A172 (cell line): ENCODE results near the genes CD160 and LIX1L.

- RAMPAGE, long total RNA, result no peak
Measured at GRCh38 chr1:120415421-120416064, 708 bp downstream of the NBPF8 start.

GRCh38 chr1:120464206-120464696 lies 49.4 kb downstream of the NBPF8 start:
- RAMPAGE, long total RNA, result no peak

- RAMPAGE, long total RNA, result no peak
Measured at GRCh38 chr1:120850182-120851060, 39.1 kb upstream of the PPIAL4A start.

DNA sequence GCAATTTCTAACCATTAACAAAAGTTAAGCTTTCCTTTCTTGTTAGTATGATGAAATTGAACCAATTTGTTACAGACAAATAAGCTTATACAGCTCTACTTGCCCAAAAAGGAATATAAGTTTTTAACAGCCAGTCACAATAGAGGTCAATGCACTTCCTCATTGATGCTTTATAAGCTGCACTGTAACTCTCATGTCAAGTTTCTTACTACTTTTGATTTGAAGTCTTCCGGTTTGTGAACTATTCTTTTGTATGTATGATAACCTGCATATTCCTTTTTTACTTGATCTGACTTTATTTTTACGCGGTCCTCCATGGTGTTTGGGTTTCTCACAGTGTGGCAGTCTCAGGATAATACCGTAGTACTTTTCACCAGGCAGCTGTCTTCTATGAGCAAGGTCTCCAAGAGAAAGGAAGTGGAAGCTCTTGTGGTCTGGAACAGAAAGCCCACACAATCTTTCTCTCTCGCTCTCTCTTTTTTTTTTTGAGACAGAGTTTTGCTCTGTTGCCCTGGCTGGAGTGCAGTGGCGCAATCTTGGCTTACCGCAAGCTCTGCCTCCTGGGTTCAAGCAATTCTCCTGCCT lies 331.6 kb downstream of the SRGAP2C start:
- RAMPAGE, long total RNA, result no peak

GRCh38 chr1:143661444-143662202 lies 244.2 kb downstream of the H3-7 start:
- RAMPAGE, long total RNA, result no peak

- RAMPAGE, long total RNA, result no peak
Measured at GRCh38 chr1:143691295-143691705, 214.5 kb downstream of the H3-7 start.

GRCh38 chr1:143735789-143736914 lies 169.6 kb downstream of the H3-7 start:
- RAMPAGE, long total RNA, result no peak

GRCh38 chr1:144250055-144250507 lies 123.4 kb downstream of the PPIAL4E start:
- RAMPAGE, long total RNA, result no peak

GRCh38 chr1:144460694-144460973 lies 835 bp downstream of the NBPF15 start:
- RAMPAGE, long total RNA, result no peak

DNA sequence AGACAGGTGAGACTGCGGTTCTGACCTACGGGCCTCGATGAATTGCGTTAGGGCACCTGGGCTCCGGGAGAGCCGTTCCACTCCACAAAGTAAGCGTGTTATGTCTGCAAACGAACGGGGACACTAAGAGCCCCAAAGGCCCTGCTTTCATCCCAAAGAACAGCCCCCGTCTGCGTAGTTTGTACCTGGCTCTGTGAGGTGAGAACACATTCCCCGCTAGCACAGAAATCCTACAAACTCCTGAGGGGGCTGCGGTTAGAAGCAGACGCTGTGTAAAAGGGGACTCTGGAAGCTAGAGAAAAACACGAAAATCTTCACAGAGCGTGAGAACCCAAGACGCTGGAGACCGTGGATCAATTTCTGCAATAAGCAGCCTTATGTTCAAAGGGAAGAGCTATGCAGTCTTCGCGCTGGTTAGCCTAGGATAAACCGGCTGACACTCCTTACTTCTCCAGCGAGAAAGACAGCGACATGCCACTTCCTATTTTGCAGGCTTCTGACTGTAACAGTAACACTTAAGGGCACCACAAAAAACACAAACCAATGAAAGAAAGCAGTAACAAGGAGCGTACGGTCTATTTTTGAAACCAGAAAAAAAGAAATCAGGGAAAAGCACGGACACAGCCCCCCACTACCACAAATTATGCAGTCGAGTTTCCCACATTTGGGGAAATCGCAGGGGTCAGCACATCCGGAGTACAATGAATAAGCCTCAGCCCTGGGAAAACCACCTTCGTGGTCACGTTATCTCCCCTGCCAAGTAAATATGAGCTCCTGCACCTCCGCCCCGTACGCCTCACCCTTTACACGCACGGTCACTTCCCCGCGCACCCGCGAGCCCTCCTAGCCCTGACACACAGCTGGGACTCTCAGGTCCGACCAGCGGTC lies 41.3 kb upstream of the PPIAL4F start:
- RAMPAGE, long total RNA, result no peak

GRCh38 chr1:145156741-145157274 lies 61.0 kb downstream of the FAM72D start:
- RAMPAGE, long total RNA, result no peak

DNA sequence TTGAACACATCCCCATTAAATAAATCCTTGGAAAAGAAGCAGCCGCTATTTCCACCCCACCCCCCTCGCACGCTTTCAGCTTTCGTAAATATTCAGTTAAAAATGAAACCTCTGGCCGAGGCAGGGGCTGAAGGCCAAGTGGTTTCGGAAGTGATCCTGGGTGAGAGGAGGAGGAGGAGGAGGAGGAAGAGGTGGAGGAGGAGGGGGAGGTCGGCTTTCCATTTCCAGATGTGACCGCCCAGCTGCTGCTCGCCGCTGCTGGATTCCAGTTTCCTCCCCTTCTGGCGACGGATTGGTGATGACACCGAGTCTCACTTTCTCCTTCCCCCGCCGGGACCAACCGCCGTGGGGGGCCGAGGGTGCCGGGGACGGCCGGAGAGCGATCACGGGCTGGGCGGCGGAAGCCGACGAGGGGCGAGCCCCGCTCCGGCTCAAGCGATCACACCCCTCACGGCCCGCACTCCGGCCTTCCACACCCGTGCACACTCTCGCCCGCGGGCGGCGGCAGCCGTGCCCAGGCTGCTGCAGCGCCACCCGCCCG lies 26.2 kb downstream of the PPIAL4D start:
- RAMPAGE, long total RNA, result no peak

DNA sequence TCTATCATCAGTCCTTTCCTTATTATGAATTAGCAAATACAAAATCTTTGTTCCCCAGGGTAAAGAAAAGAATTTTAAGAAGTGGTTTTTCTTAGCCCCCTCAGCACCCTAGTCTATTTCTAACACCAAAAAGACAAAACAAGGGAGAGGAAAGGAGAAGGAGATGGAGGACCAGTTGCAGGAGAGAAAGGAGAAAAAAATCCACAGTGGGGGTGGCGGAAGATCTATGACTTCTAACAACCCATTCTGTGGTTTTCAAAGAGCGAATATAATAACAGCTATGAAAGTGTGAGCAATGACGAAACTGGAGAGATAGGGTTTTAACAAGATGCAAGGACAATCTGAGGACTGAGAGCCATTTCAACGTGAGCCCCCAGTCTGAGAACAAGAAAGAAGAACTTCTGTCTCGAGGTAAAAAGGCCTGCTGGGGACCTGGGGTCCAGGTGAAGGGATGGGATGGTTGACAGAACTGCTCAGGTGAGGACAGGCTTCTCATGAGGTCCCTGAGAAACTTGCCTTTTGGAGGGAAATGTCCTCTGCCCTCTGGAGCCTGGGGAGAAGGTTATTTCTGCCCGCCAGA lies at the start of gene CD160:
Gene CD160, plus strand, starts transcription at position 351 of the 580 bp plus-strand sequence.
- RAMPAGE, long total RNA, result no peak

- RAMPAGE, long total RNA, result no peak
Measured at GRCh38 chr1:145773710-145774382, 50.0 kb downstream of the RNF115 start.

DNA sequence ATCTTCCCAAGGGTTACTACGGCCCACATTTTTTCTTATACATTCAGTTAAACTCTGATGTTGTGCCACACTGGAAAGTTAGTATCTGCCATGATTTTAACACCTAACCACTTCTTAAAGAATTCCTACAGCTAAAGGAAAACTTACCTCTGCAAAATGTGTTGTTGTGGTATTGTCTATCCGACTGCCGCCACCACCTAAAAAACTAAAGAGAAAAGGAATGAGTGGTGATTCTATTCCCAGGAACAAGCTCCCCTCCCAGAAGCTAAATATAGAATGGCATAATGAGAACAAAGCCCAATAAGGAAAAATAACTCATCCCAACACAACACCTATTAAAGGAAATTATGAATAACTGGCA lies 39.5 kb downstream of the RNF115 start:
- RAMPAGE, long total RNA, result no peak

GRCh38 chr1:145784753-145784977 lies 39.2 kb downstream of the RNF115 start:
- RAMPAGE, long total RNA, result no peak

DNA sequence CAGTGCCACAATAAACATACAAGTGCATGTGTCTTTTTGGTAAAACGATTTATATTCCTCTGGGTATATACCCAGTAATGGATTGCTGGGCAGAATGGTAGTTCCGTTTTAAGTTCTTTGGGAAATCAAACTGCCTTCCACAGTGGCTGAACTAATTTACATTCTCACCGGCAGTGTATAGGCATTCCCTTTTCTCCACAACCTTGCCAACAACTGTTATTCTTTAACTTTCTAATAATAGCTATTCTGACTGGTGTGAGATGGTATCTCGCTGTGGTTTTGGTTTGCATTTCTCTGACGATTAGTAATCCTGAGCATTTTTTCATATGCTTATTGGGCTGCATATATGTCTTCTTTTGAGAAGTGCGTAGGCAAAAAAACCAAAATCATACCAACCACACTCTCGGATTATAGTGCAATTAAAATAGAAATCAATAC lies 5.8 kb downstream of the RNF115 start:
- RAMPAGE, long total RNA, result no peak

GRCh38 chr1:145957273-145958380 lies at the start of gene LIX1L:
TSS of gene LIX1L (minus strand) at chr1:145958017.
- RAMPAGE, long total RNA, result no peak

- RAMPAGE, long total RNA, result no peak
Measured at GRCh38 chr1:145984450-145984976, 11.9 kb downstream of the TXNIP start.

- RAMPAGE, long total RNA, result no peak
Measured at GRCh38 chr1:145989724-145990291, 6.6 kb downstream of the TXNIP start.